PC-3 (cell line): ENCODE results near the genes DENND4A and RAB11A.

DNA sequence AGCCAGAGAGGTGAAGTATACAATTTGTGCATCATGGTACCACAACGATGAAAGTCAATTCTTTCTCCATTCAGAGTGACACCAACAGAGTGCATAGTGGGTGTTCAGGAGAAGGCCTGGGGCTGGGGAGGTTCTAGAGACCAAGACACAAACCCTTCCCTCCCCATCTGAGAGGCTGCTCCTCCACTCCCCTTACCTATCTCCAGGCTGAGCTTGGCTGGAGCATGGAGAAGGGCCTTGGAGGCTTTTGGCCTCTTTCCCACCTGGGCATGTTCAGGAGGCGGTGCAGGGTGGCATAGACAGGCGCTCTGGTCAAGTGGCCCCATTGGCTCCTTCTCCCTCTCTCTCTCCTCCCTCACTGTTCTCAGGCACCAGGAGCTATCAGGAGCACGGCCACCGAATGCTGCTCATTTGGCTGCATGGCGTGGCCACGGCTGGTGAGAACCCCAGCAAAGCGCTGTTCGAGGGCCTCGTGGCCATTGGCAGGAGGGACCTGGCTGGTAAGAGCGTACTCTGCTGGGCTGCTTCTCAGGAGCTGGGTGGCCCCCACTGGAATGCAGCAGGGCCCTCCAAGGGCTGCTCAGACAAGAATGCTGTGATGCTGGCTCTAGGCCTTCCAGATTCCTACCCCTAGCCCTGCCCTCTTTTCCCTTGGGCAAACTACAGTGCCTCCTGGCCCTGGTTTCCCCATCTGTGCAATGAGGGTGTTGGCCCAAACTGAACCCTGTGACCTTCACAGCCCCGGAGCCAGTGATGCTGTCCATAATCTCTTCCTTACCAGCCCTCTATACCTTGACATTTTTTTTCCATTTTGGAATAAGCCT is 38.0 kb downstream of the ANKDD1A start:
- RAMPAGE, long total RNA, result no peak

DNA sequence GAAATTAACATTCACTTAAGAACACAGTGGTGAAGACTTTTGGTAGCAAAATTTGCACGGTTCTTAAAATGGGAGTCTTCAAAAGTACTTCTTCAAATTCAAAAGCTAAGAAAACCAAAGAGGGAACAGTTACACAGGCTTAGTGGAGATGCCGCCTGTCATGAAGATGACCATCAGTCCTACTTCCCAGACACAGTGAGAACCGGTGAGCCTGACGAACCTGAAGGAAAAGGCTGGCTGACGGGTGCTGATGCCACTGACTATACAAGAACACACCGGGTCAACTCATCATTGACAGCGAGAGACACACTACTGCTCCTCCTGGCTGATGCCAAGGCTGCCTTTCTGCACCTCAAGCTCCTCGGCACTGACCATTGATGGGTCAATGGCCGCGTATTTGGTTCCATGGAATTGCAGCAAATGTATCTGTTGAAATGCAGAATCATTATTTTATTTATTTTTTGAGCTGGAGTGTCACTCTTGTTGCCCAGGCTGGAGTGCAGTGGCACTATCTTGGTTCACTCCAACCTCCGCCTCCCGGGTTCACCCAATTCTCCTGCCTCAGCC is 26.3 kb downstream of the SPG21 start:
- RAMPAGE, long total RNA, result no peak

DNA sequence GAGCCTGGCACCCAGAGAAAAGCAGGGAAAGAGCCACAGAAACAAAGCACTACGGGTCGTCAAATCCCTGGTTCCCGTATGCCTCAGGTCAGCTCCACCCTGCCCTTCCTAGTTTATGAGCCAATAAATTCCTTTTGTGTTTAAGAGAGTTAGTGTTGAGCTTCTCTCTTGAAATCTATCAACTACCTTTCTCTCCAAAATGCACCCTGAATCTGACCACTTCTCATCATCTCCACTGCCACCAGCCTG is 2.2 kb upstream of the SLC51B start:
- RAMPAGE, long total RNA, result no peak

DNA sequence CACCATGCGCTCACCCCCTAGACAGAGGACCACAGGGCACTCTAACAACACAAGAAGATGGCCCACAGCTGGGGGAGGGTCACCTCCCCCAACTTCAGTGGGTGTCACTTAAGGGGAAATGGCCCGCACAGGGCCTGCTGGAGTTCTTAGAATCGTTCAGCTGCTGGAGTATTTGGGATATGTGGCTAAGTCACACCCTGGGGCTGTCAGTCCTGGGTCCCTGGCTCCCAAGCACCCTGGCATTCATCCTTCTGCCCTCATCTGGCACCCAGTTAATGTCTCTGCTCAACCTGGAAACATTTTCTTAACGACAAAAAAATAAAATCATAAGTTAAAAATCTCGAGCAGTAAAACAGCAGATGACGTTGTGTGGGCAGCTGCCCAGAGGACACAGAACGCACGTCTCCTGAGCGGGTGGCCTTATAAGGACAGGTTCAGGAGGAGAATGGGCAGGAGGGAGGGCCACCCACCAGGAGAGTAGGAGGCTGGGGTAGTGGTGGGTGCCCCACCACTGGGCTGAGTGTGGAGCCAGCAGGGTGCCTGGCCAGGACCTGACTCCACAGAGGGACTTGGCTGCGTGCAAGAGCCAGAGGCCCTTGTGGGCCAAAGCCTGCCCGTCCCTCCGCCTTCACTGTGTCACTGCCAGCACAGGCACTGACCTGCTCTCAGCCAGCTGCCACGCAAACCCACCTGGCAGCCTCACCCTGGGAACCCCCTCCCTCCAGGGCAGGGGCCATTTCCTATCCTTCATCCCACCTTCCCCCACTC is 11.5 kb downstream of the KBTBD13 start:
- RAMPAGE, long total RNA, result no peak

- RAMPAGE, long total RNA, result no peak
Measured at GRCh38 chr15:65130856-65131355, 2.7 kb downstream of the PDCD7 start.

DNA sequence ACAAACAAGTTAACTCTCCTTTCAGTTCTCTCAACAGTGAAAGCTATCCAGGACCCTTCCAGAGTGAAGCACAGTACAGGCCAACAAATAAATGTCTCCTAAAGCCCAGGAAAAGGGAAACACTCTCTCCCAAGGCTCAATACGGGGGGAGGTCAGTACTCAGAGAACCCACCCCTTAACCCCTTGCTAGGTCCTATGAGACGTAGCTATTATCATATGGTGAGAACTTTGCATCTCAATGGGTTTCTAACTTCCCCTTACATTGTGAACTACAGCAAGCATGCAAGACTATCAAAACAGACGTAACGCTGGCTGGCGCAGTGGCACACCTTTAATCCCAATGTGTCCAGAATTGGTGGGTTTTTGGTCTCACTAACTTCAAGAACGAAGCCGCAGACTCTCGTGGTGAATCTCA is 13.2 kb upstream of the PARP16 start:
- RAMPAGE, long total RNA, result no peak

GRCh38 chr15:65304524-65305879 is 18.3 kb upstream of the PARP16 start:
- RAMPAGE, long total RNA, result no peak

DNA sequence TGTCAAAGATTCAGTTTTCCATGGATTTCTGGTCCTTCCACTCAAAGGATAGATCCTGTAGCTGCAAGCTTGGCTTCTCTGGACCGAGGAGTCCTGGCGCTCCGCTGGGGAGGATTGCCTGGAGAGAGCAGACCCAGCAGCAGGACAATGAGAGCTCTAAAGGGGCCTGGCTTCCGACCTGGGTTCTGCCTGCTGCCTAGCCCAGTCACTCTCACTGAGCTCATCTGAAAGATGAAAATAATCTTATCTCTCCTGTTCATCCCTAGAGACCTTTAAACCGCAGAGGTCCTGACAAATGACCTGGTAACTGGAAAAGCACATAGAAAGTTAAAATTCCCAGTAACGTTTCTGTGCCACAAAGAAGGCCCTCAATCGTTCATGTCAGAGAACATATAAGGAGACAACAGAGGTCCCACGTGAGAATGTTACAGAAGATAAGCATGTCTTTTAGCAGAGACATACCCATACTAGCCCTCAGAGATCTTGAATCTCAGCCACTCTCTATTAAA is 693 bp upstream of the IGDCC3 start:
- RAMPAGE, long total RNA, result no peak

- RAMPAGE, long total RNA, result no peak
Measured at GRCh38 chr15:65414666-65415753, 7.7 kb downstream of the IGDCC4 start.

DNA sequence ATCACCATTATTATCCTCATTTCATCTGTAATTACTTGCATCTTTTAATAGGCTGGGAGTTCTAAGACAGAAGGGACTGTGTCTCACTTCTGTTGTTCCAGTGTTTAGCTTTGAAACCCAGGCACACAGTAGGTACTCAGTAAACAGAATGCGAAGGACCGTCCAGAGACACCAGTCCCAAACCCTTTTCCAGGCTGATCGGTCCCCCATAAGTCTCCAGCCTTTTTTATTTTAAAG is 303 bp upstream of the HACD3 start:
- RAMPAGE, long total RNA, result no peak

GRCh38 chr15:65550673-65551007 is 20.4 kb downstream of the HACD3 start:
- RAMPAGE, long total RNA, result no peak

DNA sequence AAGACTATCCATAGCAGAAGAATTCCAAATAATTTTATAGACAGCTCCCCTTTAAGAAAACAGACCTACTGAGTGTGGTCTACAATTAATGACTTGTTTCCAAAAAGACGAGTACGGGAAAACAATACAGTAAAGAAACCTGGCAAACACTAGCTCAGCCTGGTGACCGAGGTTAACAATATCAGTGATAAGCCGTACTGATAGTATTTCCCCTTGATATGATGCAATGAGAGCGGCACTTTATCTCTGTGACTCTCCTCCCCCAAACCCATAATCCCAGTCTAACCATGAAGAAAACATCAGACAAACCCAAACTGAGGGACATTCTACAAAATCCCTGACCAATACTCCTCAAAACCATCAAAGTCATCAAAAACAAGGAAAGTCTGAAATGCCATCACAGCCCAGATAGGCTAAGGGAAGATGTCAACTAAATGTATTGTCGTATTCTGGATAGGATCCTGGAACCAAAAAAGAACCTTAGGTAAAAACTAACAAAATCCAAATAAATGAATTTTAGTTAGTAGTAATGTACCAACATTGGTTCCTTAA is 8.2 kb downstream of the DENND4A start:
- RAMPAGE, long total RNA, result no peak

- RAMPAGE, long total RNA, result no peak
Measured at GRCh38 chr15:65791955-65793132, at the start of gene DENND4A. TSS of gene DENND4A (minus strand) at chr15:65792293.

DNA sequence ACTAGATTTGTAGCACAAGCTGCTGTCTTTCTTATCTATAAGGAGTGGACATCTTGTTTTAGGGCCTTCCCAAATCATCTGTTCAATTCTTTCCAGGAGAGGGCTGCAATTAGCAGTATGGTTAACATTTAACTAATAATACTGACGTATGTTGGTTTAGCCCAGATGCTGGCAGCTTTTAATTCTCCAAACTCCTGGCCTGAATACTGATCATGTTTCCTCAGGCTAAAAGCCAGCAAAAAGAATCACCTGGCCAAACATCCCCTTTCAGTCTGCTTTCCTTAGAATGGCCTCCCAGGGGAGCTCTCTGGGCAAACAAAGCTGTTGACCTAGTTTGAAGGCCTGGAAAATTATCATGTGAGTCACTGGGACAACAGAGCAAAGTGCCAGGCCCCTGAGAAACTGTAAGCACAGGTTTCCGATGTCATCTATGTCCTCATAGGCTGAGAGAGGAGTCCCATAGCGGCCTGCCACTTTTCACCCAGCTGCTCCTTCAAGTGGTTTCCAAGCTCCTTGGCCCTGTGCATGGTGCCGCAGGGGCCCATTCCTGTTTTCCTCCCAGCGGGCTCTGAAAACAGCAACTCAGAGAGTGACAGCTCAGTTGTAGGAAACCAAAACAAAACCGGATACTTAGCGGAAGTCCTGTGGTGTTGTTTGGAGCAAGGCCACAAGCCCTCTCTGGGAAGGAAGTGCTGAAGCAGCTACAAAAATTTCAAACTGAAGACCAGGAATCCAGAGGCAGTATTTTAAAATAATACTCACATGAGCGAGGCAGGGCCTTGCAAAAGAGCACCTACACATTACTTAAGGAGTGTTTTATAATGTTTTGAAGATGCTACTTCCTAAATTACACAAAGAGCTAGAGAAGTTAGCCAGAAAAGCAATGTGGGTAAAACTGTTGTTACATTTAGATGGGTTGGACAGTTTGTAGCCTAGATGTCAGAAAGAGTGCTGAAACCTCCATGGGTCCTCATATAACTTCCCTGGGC is 36.5 kb upstream of the RAB11A start:
- RAMPAGE, long total RNA, result no peak

DNA sequence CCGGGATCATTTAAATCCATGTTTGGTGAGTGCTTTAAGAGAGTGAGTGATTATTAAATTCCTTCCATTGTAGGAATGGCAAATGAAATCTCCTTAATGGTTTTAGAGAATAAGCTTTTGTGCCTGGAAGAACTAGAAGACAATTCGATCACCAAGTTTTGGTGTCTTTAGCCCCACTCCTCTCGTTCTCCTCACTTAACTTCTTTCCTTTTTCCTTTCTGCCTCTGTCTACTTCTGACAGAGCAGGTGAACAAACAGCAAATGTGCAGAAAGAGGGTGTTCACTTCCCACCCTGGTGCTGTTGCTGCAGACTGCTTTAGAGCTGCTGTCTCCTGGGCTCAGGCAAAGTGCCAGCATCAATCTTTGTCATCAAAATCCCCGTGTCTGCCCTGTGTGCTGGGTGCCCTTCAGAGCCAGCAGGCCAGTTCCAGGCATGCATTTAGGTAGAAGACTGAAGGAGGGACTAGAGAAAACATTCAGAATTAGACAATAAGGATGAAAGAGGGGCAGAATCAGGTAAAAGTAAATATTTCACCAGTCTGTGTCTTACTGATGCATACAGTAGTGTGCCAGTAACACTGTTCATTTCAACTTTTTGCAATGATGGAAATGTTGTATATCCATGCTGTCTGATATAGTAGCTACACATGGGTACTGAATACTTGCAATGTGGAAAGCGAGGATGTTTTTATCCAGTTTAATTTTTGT is 35.4 kb upstream of the RAB11A start:
- RAMPAGE, long total RNA, result no peak

GRCh38 chr15:65868984-65870098 is at the start of gene RAB11A:
TSS of gene RAB11A (plus strand) at chr15:65869491.
- RAMPAGE, long total RNA, result start-site peak on the plus strand at chr15:65869478-65869564, 289 and 51 reads in 2 replicates

- RAMPAGE, long total RNA, result no peak
Measured at GRCh38 chr15:65970884-65971659, 101.8 kb downstream of the RAB11A start.

DNA sequence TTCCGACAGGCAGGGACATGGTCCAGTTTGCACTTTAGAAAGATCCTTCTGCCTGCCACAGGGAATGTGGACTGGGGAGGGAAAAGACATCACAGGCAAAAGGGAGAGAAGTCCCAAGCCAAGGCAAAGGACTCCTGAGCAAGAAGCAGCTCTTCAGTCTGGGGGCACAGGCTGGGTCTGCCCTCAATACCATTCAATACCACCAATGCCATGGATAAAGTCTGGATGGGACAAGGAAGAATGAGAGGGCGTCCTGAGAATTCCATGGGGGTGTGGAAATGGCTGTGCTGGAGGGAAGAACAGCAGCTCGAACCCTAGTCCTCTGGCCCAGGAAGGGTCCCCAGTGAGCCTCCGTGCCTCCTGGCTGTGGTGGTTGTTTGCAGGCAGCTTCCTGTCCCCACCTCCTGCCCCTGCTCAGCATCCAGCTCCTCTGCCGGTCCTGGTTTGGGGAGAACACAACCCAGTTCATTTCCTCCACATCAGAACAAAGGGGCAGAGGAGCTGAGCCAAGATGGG is 17.1 kb downstream of the MEGF11 start:
- RAMPAGE, long total RNA, result no peak

DNA sequence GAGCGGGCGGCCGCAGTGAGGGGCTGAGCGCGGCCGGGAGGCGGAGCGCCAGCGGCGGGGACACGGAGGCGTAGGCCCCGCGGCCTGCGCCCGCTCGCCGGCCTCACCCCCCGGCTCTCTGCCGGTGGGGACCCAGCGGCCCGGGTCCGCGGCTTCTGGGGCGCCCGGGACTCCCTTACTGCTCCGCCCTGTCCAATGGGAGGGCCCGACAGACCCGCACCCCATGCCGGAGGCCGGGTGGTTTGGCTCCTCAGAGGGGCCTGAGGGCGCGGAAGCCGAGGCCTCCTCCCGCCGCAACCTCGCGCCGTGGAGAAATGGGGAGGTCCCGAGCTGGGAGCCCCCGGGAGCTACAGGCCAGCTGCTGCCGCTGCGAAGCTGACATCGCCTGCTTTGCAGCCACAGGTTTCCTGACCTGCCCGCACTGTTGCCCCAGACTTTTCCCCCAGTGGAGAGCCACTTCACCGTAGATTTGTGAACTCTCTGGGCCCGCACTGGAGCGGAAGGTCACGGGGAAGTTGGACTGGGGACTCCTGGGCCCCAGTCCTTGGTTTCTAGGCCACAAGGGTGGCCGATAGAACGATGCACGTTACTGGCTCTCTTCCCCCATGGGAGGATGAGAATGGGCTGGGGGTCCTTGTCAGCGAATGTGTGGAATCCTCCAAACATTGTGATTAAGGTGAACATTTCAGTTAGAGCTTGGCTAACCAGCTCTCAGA is 563 bp downstream of the DIS3L start:
- RAMPAGE, long total RNA, result no peak

- RAMPAGE, long total RNA, result no peak
Measured at GRCh38 chr15:66459748-66460999, 37.4 kb downstream of the SNAPC5 start.